Measurements from ENCODE around the genes SETD1B and MPHOSPH9.

DNA sequence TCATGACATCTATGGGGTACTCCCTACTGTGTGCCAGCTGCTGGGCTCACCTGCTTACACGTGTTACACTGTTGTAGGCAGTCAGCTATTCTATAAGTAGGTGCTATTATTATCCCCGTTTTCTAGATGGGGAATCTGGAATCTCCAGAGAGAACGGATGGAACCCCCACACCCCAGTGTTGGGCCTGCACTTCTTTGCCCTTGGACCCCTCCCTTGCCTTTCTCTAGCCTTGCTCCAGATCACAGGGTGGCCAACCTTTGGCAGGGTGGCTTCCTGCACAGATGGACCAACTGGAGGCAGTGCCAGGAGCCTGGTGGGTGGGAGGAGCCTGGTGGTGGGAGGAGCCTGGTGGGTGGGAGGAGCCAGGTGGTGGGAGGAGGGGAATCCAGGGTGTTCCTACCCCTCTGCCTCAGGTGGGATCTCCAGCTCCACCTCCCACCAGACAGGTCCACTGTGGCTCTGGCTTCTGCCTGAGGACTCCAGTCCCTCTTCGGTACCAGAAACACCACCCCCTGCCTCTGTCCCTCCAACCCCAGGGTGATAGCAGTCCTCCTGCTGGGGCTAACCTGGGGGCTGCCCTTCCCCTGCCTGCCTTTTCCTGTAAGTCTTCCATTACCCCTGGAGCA is 30.5 kb upstream of the KDM2B start:
- PRO-cap = no peak

DNA sequence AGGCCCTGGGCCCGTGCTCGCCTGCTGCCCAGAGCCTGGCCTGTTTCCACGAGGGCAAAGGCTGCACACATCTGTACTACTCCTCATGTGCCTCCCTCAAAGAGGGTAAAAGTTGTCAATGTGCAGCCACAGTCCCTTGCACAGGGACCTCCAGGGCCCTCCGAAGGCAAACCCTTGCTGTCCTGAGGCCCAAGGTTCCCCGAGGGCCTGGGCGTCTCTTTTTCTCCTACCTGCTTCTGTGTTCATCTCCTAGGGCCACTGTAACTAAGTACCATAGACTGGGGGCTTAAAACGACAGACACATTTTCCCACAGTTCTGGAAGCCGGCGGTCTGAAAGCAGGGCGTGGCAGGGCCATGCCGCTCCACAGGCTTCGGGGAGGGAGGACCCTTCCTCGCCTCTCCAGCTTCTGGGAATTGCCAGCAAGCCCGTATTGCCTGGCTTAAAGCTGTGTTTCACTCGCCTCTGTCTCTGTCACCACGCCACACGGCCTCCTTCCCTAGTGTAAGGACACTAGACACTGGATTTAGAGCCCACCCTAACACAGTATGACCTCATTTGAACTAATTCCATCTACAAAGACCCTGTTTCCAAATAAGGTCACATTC is 39.2 kb downstream of the RHOF start:
- PRO-cap = no peak

DNA sequence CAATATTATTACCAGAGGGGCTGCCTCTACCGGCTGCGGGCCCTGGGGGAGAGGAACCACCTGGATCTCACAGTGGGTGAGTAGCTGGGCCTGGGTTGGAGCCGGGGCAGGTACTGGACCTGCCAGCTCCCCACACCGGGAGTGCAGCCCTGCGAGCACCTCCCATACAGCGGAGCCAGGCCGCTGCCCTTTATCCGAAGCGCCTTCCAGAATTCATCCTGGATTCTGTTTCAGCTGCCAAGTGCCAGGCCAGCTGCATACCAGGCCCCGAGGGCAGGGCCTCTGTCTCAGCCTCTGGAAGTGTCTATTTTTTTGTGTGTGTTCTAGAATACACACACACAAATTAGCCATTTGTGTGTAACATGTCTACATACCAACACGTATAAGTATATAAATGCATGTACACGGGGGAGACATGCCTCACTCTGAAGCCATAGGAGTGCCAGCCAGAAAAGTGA is 20.0 kb downstream of the RHOF start:
- PRO-cap = no peak

- PRO-cap = no peak
Measured at GRCh38 chr12:121796825-121797898, 3.7 kb upstream of the RHOF start.

GRCh38 chr12:121800803-121801654 is 2.8 kb upstream of the SETD1B start:
- PRO-cap = bidirectional peak, plus-strand start at chr12:121801078, minus-strand start at chr12:121801018; bidirectional peak, plus-strand start at chr12:121801466, minus-strand start at chr12:121801435

DNA sequence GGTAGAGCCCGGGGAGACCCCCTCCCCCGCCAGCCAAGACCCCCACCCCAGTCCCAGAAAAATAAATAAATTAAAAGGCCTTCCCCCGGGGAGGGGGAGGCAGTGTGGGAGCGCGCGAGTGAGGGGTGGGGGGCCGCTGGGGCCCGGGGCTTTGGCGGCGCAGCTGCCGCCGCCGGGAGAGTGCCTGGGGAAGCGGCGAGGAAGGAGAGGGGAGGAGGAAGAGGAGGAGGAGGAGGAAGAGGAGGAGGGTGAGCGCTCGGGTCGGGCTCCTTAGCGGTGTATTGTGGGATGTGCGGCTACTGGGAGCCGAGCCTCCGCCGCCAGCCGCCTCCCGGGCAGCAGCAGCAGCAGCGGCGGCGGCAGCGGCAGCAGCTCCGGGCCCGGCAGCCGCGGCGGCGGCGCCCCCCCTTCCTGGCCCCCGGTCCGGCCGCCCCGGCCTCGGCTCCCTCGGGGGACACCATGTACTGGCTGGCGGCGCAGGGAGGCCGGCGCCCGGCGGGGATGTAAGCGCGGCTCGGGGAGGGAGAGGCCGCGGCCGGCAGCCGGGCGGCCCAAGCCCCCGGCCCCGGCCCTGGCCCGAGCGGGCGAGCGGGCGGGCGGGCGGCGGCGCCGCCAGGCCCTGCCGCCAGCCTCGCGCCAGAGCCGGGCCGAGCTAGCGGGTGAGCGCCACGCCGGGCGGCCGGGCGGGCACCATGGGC is at the start of gene SETD1B:
SETD1B (plus strand) TSS at position 279 of the 698 bp plus-strand sequence.
- PRO-cap = bidirectional peak, plus-strand start at position 323 of the sequence, minus-strand start outside the sequence; unidirectional peak, plus-strand start at position 639 of the sequence

DNA sequence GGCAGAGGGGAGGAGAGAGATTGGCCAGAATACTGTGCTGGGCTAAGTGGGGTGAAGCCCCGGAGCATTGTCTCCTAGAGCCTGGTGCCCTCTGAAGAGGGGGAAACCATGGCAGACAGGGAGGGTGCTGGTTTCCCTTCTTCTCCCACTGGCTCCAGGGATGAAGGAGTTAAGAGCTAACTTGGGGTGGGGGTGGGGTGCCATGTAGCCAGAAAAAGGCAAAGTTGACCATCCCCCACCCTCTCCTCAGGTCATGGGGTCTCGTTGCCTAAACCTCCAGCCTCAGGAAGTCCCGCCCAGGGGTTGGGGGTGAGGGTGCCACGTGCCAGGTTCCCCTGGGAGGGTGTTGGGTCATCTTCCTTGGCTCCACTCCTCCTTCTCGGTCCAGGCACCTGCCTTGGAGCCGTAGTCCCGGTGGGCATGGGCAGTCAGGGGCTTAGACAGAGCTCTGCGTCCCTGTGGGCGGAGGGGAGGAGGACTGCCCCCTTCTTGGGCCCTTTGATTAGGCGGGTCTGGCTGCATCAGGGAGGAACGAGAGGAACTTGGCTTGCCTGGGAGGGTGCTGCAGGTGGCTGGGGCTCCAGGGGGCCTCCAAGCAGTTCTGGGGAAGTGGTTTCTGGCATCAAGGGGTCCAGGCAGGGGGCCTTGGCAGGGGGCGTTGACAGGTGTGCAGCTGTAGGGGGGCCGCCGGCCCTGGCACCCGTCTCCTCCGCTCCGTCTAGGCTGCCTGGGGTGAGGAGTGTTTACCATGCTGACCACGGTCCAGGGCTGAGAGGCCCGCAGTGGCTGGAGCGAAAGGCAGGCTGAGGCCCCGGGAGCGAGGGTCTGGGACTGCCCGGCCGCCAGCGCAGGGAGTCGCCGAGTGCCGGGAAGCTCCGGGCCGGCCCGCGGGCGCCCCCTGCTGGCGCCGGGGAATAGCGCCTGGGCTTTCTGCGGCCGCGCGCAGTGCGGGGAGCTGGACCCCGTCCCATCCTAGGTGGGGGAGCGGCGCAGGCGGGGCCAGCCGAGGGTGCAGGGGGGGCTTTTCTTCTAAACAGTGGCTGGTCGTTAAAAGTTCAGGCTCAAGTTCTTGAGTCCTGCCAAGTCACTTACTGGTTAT is 7.8 kb downstream of the SETD1B start:
- PRO-cap = no peak

- PRO-cap = no peak
Measured at GRCh38 chr12:122064744-122065777, 13.5 kb upstream of the MLXIP start.

DNA sequence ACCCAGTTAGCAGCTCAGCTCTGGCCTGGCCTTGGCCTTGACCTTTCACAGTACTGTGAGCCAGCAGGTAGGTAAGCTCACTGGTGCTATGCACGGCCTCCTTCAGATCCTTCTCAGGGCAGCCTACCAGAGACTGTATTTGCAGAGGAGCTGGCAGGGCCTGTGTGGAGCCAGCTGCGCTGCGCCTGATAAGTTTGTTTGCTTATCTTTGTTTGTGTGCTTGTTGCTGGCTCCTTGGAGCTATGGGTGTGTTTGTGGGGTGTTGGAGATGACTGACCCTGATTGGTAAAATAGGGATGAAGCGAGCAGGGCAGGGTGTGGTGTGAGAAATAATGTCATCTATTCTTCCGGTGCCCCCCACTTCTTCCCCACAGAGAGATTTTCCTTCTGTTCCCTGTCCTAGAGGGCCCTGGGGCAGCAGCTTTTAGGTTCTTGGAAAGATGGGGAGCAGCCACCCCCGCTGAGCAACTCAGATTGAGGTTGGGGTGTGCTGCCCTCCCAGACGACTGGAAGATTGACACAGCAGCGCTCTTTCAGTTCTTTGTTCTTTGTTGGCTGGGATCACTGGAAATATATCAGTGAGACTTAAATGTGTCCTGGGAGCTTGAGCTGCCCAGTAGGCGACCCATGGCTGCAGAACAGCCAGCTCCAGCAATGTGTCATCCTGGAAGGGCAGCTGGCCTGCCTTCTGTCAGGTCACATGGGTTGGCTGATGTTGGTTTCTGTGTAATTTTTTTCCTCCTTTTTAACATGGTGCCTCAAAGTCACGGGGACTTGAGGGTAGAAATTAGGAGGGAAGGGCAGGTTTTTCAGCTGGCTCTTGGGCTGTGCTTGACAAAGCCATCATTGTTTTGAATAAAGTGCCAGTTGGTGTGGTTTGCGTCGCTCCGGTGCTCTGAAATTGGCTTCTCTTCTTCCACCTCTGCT is 19.6 kb downstream of the MLXIP start:
- PRO-cap = bidirectional peak, plus-strand start at position 293 of the sequence, minus-strand start at position 57 of the sequence; unidirectional peak, minus-strand start at position 656 of the sequence

- PRO-cap = no peak
Measured at GRCh38 chr12:122116012-122116434, 37.5 kb downstream of the MLXIP start.

- PRO-cap = no peak
Measured at GRCh38 chr12:122124049-122124810, 45.7 kb downstream of the MLXIP start.

GRCh38 chr12:122127714-122128046 is 46.3 kb downstream of the IL31 start:
- PRO-cap = no peak

- PRO-cap = no peak
Measured at GRCh38 chr12:122385623-122385822, 36.9 kb downstream of the CLIP1 start.

DNA sequence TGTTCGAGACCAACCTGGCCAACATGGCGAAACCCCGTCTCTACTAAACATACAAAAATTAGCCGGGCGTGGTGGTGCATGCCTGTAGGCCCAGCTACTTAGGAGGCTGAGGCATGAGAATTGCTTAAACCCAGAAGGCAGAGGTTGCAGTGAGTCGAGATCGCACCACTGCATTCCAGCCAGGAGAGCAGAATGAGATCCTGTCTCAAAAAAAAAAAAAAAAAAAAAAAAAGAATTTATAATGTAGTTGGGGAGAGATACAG is 33.0 kb downstream of the CLIP1 start:
- PRO-cap = no peak

GRCh38 chr12:122516627-122517487 is 9.9 kb downstream of the RSRC2 start:
- PRO-cap = no peak

DNA sequence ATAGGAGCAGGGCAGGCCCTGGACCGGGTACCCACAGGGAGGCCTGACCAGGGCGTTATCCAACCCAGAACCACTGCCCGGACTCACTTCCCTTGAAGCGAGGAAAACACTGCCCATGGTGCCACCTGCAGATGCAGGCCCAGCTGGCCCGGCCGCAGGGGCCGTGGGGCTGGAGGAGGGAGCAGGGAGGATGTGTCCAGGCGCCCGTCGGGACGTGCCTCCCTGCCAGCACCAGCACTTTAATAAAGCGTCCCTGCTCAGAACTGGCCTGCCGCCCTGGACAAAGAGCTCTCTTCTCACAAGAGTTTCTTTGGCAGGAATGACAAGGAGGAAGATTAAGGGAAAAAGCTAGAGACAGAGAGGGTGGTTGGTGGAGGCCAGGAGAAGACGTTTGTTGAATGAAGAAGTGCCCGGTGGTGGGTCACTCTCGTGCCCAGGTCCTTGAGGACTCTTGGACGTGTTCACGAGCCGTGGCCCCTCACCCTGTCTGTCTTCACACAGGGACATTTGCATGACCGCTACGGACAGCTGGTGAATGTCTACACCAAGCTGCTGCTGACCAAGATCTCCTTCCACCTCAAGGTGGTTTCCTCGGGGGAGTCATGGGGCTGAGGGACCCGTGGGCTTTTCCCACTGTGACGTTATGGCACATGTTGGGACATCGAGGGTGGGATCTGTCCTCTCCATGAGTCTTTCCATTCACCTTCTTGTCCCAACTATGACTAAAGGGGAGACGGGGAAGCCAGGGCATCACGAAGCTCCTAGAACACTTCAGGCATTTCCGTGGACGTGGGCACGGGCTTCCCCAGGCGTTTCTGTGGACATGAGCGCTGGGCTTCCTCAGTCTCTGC is 14.3 kb downstream of the HIP1R start:
- PRO-cap = no peak

GRCh38 chr12:122908882-122909198 is 12.9 kb upstream of the VPS37B start:
- PRO-cap = no peak

- PRO-cap = no peak
Measured at GRCh38 chr12:123043596-123043941, 63.1 kb downstream of the ARL6IP4 start.

DNA sequence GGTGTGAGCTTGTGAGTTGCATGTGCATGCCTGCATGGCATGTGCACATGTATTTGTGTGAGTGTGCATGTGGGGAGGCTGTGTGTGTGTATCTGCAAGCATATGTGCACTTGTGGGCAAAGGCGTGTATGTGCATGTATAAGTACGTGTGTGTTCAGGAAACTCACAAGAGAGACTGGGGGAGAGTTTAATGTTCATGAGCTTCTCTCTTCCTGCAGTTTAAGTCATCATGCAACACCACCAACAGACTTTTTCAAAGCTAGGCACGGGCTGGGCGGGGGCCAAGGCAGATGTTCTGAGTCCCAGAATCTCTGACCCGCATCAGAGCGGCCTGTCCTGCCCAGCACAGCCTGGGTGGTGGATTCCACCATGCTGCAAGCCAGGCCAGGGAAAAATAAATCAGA is 75.8 kb downstream of the PITPNM2 start:
- PRO-cap = no peak

DNA sequence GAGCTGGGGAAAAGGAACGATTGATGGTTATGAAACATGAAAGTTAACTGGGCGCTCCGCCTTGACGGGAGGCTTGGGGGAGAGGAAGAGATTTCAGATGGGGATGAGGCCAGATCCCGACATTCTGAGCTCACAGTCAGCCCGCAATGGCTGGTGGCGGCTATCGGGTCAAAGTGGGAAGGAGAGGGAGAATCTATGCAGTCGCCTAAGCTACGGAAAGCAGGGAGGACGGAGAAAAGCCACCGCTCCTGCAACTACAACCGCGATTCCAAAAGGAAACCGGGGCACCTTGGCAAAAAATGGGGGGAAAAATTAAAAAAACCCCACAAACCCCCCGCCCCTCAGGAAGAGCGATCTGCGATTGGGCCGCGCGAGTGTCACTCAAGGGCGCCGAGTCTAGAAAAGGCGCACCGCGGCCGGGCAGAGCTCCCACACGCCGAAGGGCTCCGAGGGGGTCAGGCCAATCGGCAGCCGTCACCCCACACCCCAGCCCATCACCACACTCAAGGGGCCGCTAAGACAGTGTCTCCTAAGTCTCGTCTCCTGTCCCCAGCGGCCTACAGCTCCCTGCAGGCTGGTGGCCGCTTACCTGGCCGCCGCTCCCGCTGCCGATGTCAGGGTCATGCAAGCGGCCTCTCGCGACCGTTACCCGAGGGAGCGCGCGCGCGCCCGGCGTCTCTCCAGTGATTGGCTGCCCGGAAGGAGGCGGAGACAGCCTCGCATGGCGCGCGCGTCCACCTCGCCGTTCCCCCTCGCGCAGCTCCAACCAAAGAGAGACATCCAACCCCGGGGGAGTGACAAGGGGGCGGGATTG is at the start of gene MPHOSPH9:
MPHOSPH9 (minus strand) TSS at position 656 of the 814 bp plus-strand sequence.
- PRO-cap = bidirectional peak, plus-strand start at position 428 of the sequence, minus-strand start at position 274 of the sequence; bidirectional peak, plus-strand start outside the sequence, minus-strand start at position 616 of the sequence